ENCODE measurements around a stretch of chr15.

GRCh38 chr15:56815205-56815531 lies 81.9 kb upstream of the ZNF280D start:
- PRO-cap: unidirectional peak, minus-strand start at chr15:56815440

DNA sequence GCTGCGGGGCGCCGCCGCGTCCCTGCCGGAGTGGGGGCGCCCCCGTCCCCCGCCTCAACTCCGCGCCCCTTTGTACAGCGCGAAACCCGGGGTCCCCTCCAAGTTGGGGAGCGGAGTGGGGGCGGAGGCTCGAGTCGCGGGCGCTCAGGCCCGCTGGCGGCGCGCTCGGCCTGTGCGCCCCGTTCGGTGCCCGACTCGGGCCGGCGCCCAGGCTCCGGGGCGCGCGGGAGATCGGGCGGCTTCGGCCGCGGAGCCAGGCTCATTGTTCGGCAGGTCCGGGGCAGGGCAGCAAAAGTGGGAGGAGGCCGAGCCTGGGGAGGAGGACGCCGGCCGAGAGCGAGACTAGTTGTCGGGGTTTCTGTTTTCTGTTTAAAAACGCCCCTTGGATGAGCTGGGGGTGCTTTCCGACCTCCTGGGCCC lies 522 bp downstream of the TCF12 start:
- PRO-cap: bidirectional peak, plus-strand start at position 182 of the sequence, minus-strand start at position 202 of the sequence

GRCh38 chr15:57156456-57156776 lies 219.9 kb upstream of the CGNL1 start:
- PRO-cap: no peak

GRCh38 chr15:57218693-57219120 lies 157.6 kb upstream of the CGNL1 start:
- PRO-cap: no peak

DNA sequence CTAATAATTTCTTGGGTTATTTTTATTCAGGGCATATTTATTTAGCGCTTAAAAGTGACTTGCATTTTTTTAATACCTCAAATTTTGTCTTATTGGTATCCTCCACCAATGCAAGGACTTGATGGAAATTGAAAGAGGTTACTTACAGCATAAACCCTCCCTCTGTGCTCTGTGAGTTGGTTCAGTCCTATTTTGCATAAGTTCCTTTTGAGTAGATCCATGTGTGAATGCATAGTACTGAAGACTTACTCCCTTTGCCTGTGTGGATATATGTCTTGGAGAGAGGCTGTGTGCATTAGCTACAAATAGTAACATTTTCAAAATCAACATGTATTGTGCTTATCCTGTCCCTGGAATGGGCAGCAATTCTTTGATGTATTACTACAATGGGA lies 157.1 kb upstream of the CGNL1 start:
- PRO-cap: no peak

DNA sequence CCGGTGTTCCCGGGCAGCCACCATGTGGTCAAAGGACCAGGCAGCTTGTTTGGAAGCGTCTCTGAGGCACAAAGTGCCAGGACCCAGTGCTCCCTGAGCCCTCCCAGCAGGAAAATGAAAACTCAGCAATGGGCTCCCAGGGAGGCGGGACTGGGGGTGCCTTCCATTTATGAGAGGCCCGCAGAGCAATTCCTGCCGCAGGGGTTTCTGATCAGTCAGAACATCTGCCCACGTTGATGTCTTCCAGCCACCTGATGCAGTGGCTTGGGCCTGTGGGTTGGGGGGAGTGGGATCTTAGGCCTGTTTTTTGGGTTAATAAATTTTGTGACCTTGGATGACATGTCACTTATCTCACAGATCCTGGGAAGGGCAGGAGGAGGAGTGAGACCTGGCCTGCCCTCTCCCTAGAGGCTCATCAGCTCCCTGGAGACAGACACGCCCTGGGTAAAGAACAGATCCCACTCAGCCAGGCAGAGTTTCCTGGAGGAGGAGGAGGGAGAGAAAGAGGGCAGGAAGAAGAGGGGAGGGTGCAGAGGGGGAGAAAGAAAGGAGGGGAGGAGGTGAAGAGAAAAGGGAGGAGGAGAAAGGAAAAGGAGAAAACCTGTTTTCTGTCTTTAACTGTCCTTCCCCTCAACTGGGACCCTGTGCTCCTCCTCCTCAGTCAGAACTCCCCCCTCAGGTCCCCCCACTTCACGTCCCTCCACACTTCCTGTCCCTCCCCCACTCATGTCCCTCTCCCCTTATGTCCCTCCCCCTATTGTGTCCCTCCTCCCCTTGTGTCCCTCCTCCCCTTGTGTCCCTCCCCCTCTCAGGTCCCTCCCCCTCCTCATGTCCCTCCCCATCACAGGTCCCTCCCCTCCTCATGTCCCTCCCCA lies 52.6 kb upstream of the CGNL1 start:
- PRO-cap: no peak

- PRO-cap: no peak
Measured at GRCh38 chr15:57324364-57324916, 51.9 kb upstream of the CGNL1 start.

DNA sequence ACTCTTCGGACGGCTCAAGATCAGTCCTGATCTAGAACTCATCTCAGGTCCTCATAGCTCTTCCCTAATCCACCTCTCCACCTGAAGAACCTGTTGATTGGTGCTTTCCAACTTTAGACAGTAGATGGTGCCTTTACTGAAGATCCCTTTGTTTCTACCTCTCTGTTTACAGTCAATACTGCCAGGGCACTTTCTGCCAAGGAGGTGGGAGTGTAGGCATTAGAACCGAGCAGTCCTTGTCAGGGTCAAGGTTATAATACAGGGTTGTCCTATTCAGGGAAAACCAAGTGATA lies 1.2 kb downstream of the CGNL1 start:
- PRO-cap: no peak

- PRO-cap: no peak
Measured at GRCh38 chr15:57428131-57428764, 51.9 kb downstream of the CGNL1 start.

DNA sequence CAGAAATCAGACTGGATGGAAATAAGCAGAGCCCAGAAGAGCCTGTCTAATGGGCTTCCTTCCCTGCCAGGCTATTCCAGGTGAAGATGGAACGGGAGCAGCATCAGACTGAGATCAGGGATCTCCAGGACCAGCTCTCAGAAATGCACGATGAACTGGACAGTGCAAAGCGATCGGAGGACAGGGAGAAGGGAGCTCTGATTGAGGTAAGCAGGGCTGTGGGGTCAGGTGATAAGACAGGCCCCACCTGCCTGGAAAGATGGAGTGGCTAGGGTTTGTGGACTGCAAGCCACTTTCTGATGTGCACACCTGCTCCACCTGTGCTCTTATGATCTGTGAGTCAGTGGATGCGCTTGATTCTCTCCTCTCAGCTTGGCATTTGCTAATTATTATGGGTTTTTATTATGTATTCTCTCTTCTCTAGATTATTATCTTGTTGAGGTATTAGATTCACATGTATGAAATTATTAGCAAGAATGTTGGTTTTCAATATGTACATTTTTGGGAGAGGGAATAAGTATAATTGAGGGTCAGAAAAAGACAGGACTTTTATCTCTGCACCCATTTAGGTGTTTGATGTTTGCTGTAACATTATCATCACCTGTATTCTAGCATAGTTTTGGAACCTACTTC lies 77.4 kb downstream of the CGNL1 start:
- PRO-cap: no peak

GRCh38 chr15:57562146-57562614 lies 29.5 kb upstream of the MYZAP start:
- PRO-cap: no peak

- PRO-cap: no peak
Measured at GRCh38 chr15:57617966-57618362, 26.3 kb downstream of the MYZAP start.

GRCh38 chr15:57625632-57626228 lies 34.0 kb downstream of the MYZAP start:
- PRO-cap: no peak

GRCh38 chr15:57747164-57747614 lies 40.7 kb downstream of the POLR2M start:
- PRO-cap: no peak

DNA sequence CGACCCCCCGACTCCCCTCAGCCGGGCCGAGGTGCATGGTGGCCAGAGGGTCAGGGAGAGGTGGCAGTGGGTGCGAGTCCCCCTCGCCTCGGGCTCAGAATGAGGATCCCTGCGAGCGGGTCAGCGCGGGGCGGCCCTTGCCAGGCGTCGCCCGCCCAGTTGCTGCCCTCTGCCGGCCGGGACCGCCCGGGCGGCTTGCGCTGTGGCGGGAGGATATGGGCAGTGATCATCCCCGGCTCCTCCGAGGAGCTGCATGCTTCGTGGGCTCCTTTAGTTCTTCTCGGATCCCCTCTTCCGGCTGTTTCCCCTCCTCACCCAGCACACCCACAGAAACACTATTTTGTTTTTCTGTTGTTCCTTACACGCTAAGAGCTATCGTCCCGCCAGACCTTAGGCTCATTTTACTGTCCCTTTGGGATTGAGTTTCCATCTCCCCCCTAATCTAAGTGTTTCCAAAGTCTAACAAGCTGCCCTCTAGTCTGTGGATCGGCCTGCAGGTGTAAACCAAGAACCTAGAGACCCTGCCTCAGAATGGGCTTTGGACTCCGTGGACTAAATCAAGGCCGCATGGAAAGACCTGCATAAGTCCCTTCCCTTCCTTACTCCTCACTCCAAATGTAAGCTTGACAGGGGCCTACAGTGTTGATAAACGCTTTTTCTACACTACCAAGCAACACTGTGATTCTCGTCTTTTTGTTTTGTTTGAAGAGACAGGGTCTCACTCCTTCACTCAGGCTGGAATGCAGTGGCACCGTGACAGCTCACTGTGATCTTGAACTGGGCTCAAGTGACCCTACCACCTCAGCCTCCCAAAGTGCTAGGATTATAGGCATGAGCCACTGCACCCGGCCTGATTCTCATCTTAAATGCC lies 1.0 kb upstream of the ALDH1A2 start:
- PRO-cap: unidirectional peak, minus-strand start at position 101 of the sequence

DNA sequence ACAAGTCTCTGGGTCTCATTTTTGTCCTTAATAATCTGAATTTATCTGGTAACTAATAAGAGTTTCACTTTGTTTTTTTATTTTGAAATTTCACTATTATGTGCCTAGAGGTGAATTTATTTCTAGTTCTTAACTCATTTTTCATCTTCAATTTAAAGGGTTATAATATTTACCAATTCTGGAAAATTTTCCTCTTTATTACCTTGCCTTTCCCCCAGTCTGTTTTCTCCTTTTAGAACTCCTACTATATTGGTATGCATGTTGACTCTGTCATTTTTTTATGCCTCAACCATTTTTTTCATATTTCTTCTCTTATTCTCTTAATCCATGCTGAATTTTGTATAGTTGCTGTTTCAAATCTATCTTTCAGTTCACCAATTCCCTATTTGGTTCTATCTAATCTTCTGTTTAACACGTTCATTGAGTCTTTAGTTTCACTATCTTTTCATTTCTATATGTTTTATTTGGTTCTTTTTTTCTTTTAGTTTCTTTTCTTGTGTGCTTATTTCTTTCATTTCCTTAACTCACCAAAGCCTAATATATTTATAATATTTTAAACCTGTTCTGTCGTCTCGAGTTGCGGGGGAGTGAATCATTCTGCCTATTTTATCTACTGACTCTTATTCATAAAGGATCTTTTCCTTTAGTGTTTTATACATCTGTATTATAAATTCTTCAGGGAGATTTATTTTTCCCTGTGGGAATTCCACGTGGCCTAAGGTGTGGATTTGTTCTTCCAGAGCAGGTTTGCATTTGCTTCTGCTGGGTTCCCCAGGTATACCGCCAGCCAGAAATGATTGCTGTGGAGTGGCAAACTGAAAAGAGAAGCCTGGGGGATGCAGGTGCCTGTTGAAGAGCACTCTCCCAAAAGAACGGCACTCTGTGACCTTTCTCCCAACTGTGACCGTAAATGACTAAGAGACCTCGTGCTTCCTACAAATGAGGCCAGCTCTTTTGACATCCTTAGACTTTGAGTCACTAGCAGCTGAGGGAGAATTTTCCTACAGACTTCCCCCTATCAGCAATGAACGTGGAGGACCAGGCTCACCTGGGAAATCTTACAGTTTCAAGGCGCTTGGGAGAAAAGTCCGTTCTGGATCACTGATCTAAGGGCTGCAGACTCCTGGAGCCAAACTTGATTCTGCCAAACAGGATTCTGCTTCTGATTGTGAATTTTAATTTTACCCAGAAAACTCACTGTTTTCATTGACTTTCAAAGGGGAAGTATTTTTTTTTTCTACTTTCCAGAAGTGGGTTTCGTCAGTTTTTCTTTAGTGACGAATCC lies 8.2 kb downstream of the AQP9 start:
- PRO-cap: no peak

- PRO-cap: no peak
Measured at GRCh38 chr15:58174761-58175091, 36.5 kb downstream of the AQP9 start.

GRCh38 chr15:58260164-58260997 lies 122.2 kb downstream of the AQP9 start:
- PRO-cap: no peak

DNA sequence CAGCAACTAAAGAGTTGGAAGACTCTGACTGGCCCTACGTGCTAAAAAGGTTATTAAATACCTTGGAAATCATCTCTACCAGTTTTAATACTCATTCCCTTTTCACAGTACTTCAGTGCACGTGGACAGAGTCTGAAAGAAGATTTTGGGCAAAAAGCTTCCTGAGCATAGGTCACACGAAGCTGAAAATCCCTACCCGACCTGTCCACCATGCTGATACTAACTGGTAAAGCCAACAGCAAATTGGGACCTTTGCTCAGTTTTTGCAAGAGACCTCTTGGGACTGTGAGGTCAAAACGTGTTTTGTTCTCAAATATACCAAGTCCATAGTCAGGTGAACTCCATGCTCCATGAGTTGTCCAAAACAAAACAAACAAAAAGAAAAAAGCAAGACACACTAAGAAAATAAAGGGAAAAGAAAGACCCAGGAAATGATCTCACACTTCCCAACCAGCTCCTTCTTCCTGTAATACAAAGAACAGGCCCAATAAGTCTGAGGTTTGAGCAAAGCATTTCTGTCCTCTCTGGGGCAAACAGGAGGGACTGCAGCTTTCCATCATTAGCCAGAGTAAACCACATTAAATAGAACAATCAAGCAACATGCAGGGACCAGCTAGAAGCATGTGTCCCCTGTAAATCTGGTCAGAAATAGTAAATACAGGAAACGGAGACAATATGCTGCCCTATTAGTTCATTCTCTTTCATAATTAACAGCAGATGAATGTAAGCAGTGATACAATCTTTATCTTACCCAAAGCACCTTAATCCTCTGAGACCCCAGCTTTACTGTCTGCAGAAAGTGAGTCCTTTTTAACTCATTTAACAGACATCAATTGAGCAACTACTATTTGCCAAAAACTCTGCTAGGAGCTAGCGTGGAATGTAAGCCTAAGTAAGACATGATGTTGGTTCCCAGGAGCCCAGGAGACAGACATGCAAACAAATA lies 125.1 kb upstream of the LIPC start:
- PRO-cap: no peak

DNA sequence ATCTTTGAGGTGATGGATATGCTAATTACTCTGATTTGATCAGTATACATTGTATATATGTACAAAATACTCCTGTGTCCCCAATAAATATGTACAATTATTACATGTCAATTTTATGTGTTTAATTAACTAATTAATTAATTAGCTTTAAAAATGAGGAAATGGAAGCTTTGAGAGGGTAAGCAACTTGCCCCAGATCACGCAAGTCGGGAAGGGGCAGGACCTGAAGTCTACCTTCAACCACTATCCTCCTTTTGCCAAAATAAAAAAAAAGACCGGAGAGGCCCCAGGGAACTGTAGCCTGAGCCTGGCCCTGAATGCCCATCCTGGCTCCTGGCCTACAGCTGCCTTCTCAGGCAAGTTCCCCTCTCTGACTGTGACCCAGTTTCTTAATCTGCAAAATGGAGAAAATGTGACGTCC lies 102.2 kb upstream of the LIPC start:
- PRO-cap: no peak

All from Calu3 (cell line).